Tongue (tissue), 2 donors: Measurements from ENCODE around the gene TTC23.

- RAMPAGE, long total RNA: no peak
Measured at GRCh38 chr15:98953981-98954902, 53.4 kb downstream of the PGPEP1L start.

- RAMPAGE, long total RNA: no peak
Measured at GRCh38 chr15:99053614-99054544, 46.3 kb upstream of the PGPEP1L start.

GRCh38 chr15:99097954-99098387 lies 6.9 kb upstream of the SYNM start:
- RAMPAGE, long total RNA: no peak

- RAMPAGE, long total RNA: no peak
Measured at GRCh38 chr15:99131002-99132080, 26.5 kb downstream of the SYNM start.

- RAMPAGE, long total RNA: no peak
Measured at GRCh38 chr15:99155911-99156387, 51.1 kb downstream of the SYNM start.

- RAMPAGE, long total RNA: start-site peak on the minus strand at chr15:99249550-99249583, 106 and 49 reads in 2 replicates
Measured at GRCh38 chr15:99248984-99249910, at the start of gene TTC23. TSS of gene TTC23 (minus strand) at chr15:99249581.

DNA sequence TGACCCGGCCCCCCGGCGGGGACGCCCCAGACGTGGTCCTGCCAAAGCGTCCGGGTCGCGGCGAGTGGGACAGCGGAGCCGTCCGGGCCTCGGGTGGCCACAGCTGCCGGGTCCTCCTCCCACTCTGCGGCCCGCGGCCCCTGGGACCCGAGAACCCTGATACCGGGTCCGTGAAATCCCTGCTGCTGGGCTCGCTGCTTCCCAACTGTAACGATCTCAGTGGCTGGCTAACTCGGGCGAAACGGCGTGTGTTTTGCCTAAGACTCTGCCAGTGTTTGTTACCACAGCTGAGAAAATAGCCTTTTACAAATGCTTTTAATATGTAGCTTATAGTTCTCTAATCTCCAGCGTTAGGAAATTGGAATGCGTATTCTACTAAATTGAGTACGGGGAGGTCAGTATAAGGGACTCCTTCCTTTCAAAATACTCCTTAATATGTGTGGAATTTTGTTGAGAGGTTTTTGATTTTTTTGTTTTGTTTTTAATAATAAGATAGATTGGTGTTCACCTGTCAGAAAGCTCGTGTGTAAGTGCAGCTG lies 379 bp downstream of the LRRC28 start:
- RAMPAGE, long total RNA: no peak

GRCh38 chr15:99437798-99438235 lies 128.0 kb upstream of the MEF2A start:
- RAMPAGE, long total RNA: no peak

DNA sequence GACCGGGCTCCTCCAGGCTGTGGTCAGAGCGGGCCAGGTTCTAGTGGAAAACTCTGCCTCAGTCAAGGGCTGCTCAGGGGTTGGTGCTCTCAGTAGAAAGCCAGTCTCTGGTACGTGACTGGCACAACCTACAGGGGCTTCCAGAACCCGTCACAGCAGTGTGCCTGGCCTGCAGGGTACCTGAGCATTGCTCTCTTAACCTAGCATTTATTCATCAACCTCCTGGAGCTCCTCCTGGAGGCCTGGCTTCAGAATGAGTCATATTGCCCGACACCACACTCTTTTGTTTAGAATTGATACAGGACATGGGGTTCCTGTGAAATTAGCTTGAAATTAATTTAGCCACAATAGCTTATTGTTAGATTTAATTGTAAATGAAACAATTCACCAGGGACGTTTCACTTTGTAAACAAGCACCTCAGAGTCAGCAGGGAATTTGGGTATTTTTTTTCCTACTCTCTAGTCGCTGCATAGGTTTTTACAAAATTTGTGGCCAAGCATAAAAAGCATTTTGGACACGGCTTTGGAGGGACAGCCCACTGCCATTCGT lies 61.0 kb upstream of the MEF2A start:
- RAMPAGE, long total RNA: no peak

GRCh38 chr15:99507707-99508472 lies 57.9 kb upstream of the MEF2A start:
- RAMPAGE, long total RNA: no peak

DNA sequence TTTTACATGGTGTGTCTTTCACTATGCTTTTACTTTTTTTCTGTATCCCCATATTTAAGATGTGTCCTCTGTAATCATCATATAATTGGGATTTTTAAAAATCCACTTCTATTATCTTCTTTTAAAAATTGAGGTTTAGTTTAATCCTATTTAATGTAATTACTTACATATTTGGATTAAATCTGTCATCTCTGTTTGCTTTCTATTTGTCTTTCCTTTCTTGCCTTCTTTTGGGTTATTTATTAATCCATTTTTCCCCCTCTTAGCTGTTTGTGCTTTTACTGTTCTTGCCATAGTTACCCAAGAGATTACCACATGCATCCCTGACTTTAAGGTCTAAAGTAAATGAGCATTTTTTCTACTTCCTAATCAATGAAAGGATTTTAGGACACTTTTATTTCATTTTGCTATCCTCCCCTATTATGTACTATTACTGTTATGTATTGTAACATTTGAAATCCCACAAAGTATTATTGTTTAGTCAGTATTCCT lies 62.5 kb downstream of the MEF2A start:
- RAMPAGE, long total RNA: no peak

DNA sequence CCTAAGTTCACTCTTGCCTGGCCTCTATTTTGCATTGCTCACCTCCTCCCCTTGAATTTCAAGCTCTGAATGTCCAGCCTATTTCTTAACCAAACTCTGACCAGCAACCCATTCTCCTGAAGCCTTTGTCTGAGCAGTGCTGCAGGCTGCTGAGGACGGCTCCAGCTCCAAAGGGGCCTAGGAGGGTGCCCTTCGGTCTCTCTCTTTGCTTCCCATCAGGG lies 262.0 kb upstream of the LYSMD4 start:
- RAMPAGE, long total RNA: no peak

DNA sequence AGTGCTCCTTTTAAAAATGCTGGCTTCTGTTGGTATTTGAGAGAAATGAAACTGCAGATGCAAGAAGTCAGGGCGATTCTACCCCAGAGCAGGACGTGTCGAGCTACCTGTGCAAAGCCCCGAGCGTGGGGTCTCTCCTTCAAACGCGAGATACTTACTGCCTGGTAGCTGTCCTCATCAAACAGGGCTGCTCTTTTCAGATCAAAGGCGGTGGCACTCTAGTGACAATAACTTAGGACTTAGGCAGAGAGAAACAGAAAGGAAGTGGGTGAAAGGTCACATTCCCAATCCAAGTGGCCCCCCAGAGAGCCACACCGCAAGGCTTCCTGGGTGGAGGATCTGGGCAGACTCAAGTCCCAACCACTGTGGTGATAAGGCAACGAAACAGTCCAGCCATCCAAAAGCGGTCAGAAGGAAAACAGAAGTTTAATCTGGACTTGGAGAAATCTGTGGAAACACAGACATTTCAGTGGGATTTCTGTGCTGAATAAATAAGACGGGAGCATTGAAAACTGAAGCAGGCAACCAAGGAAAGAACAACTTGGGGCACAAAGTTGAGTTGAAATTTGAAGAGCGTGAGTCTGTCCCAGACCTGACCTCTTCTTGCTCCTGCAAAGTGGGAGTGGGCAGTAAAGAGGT lies 227.2 kb downstream of the ADAMTS17 start:
- RAMPAGE, long total RNA: no peak

GRCh38 chr15:100131735-100132584 lies 209.8 kb downstream of the ADAMTS17 start:
- RAMPAGE, long total RNA: no peak

- RAMPAGE, long total RNA: no peak
Measured at GRCh38 chr15:100600850-100601633, 942 bp downstream of the LINS1 start.

- RAMPAGE, long total RNA: no peak
Measured at GRCh38 chr15:100886716-100887066, 7.1 kb downstream of the ALDH1A3 start.

- RAMPAGE, long total RNA: no peak
Measured at GRCh38 chr15:100901439-100901716, 17.8 kb upstream of the LRRK1 start.

DNA sequence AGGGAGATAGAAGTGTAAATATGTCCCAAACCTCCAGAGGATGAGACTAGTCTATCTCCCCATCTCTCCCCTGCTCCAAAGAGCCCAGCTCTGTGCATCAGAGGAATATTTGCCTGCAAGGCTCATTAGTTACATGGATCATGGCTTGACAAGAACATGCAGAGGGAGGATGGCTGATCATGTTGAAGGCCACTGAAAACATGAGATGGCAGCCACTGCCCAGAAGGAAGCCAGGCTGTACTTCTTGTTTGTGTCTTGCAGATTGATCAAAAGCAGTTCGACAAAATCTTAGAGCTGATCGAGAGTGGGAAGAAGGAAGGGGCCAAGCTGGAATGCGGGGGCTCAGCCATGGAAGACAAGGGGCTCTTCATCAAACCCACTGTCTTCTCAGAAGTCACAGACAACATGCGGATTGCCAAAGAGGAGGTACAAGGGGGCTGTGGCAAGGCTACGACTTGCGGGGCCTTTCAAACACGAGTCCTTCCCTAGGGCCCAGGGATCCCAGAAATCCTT lies 13.8 kb upstream of the LRRK1 start:
- RAMPAGE, long total RNA: no peak

DNA sequence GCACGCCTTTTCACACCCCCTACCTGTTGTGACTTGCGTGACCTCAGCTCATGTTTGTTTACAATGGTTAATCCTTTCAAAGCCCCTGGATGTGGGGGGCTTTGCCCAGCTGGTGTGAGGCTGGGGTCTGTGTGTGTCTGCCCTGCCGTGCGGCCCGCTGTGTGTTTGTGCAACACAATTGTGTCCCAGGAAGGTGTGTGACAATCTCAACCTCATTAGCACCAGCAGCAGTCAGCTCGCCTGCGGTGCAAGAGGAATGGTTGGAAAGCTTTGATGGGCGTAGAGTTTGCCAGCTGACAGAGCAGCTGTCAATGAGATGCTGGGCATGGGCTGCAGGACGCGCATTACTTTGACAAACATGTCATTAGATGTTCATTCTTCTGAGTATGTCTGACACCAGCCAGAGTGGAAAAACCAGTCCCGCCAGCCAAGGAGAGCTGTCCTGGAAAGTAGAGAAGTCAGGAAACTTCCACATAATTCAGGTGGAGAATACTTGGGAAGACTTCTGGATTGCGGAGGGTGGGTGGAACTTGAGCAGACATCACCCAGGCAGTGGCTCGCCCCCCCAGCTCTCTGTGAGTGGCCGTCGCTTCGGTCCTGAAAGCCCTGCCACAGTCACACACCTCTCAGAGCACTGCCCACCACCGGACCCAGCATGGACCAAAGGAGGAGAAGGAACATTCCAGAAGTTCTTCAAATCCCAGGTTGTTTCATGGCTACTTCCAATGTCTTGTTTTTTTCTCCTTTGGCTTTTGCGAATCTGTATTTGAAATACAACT lies 9.7 kb downstream of the LRRK1 start:
- RAMPAGE, long total RNA: no peak

- RAMPAGE, long total RNA: no peak
Measured at GRCh38 chr15:101045251-101045591, 126.1 kb downstream of the LRRK1 start.